Anterior vena cava (tissue), 1 donor: Measurements from ENCODE around the genes SLC8A2, TPRX1, TPRX2 and SYNGR4.

- PRO-cap: no peak
Observed at GRCh38 chr19:47379687-47380035, 30.5 kb downstream of the DHX34 start.

GRCh38 chr19:47471494-47471712, 290 bp downstream of the SLC8A2 start:
- PRO-cap: no peak

GRCh38 chr19:47471713-47472341, at the start of gene SLC8A2:
TSS of gene SLC8A2 (minus strand) at chr19:47471893.
- PRO-cap: no peak

GRCh38 chr19:47495314-47495773, 11.3 kb upstream of the KPTN start:
- PRO-cap: no peak

DNA sequence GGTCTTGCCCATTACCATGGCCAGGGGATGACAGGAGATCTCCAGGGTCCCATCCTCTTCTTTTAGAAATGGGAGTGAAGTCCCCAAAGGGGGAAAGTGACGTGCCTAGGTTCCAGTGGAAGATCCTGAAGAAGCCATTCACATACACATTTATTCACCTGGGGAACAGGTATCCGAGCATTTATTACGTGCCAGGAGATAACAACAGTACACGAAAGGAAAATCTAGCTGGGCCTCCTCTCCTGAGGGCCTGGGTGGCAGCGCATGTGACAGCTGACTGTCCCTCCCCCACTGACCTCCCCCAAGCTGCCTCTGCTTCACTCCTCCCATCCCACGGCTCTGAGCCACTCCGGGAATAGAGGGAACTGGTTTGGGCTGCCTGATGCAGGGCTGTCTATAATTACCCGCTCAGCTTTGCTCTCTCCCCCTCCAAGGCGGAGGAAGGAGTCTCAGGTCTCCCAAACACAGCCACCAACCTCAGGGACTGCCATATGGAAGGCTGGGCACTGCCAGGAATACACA, 8.0 kb downstream of the NAPA start:
- PRO-cap: unidirectional peak, plus-strand start at position 432 of the sequence

DNA sequence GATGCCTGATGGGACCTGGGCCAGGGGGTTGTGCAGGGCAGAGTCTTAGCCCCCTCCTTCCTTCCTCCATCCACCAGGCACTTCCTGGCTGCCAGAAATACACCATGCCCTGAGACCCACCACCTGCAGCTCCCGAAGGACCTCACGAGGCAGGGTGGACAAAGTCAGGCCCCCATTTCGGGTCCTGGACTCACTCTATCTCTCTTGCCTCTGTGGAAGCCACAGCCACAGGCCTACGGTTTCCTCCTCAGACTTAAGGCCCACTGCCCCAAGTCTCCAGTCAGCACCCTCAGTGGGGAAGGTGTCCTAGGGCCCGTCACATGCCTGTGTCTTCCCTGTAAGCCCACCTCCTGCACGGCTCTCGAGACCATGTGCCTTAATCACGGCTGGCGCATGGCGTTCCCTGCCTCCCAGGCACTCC, 7.5 kb downstream of the NAPA start:
- PRO-cap: no peak

GRCh38 chr19:47804375-47804704, at the start of gene TPRX1:
TSS of gene TPRX1 (minus strand) at chr19:47804551.
- PRO-cap: no peak

DNA sequence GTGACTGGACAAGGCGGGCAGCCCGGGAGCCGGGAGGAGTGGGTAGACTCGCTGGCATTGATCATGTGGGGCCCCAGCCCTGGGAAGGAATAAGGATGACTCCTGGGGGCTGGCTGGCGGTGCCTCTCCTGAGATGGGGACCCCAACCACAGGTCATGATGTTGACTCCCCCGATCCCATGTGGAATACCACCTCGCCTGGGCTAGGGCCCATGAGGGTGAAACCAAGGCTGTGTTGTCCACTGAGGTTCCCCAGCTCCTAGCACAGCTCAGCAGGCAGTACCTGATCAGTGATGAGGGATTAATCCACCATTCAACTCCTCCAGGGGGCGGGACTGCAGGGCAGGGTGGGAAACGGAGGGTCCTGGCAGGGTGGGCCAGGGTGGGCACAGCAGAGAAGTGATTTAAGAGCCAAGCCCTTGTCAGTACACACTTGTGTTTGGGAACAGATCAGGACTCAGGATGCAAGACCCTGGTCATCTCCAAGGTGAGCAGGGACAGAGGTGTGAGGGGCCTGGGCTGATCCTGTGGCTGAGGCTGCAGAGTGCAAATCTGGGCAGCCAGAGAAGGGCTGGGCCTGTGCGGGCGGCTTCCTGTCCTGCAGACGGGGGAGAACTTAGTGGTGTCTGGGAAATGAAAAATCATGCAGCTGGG, at the start of gene TPRX2:
TSS of gene TPRX2 (plus strand) at position 450 of the 653 bp plus-strand sequence.
- PRO-cap: no peak

- PRO-cap: no peak
Observed at GRCh38 chr19:47865188-47865670, 6.2 kb downstream of the TPRX2 start.

- PRO-cap: no peak
Observed at GRCh38 chr19:47892349-47892631, 6.2 kb upstream of the SULT2A1 start.

DNA sequence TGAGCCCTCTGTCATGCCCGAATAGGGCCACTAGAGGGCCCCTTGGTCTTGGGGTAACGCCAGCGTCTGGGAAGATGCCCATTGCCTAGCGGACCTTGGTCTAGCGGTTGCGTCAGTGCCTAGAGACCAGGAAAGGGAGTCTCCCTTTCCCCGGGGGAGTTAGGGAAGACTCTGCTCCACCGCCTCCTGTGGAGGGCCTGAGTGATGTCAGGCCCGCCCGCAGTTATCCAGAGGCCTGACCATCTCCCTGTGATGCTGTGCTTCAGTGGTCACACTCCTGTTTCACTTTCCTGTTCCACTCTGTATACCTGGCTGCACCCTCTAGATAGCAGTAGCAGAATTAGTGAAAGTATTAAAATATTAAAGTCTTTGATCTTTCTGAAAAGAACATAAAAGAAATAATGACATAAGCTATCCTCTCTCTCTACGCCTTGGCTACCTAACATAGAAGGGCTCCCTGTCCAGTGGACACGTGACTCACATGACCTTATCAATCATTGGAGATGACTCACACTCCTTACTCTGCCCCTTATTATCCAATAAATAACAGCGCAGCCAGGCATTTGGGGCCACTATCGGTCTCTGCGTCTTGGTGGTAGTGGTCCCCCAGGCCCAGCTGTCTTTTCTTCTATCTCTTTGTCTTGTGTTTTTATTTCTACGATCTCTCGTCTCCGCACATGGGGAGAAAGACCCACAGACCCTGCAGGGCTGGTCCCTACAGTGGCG, 3.0 kb downstream of the PLA2G4C start:
- PRO-cap: no peak

- PRO-cap: no peak
Observed at GRCh38 chr19:48121741-48122536, 11.3 kb upstream of the PLA2G4C start.

- PRO-cap: no peak
Observed at GRCh38 chr19:48169469-48169894, 662 bp downstream of the LIG1 start.

GRCh38 chr19:48230870-48231138, 24.9 kb downstream of the CARD8 start:
- PRO-cap: no peak

DNA sequence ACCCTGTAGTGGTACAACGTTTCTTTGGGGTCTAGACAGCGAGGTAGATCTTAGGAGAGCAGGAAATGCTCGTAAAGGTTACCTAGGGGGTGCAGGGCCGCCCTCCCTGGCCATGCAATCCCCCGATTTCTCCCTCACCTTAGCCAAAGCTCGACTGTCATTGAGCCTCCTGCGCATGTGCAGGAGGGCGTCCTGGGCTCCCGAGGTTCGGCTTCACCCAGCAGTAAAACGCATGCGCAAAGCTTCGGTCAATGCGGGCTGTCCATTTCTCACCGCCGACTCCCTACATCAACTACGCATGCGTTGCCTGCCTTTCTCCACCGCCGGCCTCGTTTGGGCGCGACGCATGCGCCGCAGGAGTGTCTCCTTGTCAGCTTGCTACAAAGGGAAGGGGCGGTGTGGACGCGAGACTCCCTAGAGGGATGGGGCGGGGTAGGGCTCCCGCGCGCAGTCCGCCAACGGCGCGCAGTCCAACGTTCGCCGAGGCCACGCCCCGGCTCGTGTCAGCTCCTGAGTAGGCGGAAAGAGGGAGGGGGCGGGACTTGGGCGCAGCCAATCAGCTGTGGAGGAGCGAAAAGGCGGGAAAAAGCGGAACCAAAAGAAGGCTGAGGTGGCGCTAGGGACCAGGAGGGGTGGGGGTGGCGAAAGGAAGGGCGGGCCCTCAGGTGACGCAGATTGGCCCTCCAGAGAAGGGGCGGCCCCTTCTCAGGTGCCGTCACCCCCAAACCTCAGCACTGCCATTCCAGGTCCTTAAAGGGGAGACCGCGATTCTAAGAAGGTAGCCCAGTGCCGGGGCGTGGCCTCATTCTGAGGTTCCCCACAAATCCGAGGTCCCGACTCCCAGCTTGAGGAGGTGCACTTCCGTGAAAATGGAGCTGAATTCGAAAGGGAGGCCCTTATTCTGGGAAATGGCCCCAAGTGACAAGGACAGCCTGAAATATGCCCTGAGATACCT, at the start of gene SYNGR4:
TSS of gene SYNGR4 (plus strand) at position 608 of the 955 bp plus-strand sequence.
- PRO-cap: unidirectional peak, minus-strand start at position 177 of the sequence

- PRO-cap: unidirectional peak, minus-strand start at chr19:48398715; unidirectional peak, minus-strand start at chr19:48398790; unidirectional peak, minus-strand start at chr19:48398848
Observed at GRCh38 chr19:48398422-48398881, 5.0 kb downstream of the GRIN2D start.

GRCh38 chr19:48399163-48399351, 5.6 kb downstream of the GRIN2D start:
- PRO-cap: no peak

DNA sequence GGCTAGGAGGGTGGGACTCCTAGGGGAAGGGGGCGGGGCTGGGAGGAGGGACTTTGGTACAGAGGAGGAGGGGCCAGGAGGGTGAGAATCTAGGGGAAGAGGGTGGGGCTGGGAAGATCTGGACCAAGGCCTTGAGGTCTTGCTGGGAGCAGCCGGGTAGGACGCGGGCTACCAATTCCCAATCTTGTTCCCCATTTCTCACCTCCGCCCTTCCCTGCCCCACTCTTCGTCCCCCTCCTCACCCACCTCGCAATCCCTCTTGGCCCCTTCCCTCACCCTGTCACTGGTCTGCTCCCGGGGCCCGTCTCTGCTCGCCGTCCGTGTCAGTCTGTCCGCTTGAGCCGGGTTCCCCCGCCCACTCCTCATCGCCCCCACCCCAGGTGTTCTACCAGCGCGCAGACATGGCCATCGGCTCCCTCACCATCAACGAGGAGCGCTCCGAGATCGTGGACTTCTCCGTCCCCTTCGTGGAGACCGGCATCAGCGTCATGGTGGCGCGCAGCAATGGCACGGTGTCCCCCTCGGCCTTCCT, 22.2 kb downstream of the GRIN2D start:
- PRO-cap: no peak

GRCh38 chr19:48419084-48419671, 25.7 kb downstream of the GRIN2D start:
- PRO-cap: no peak

DNA sequence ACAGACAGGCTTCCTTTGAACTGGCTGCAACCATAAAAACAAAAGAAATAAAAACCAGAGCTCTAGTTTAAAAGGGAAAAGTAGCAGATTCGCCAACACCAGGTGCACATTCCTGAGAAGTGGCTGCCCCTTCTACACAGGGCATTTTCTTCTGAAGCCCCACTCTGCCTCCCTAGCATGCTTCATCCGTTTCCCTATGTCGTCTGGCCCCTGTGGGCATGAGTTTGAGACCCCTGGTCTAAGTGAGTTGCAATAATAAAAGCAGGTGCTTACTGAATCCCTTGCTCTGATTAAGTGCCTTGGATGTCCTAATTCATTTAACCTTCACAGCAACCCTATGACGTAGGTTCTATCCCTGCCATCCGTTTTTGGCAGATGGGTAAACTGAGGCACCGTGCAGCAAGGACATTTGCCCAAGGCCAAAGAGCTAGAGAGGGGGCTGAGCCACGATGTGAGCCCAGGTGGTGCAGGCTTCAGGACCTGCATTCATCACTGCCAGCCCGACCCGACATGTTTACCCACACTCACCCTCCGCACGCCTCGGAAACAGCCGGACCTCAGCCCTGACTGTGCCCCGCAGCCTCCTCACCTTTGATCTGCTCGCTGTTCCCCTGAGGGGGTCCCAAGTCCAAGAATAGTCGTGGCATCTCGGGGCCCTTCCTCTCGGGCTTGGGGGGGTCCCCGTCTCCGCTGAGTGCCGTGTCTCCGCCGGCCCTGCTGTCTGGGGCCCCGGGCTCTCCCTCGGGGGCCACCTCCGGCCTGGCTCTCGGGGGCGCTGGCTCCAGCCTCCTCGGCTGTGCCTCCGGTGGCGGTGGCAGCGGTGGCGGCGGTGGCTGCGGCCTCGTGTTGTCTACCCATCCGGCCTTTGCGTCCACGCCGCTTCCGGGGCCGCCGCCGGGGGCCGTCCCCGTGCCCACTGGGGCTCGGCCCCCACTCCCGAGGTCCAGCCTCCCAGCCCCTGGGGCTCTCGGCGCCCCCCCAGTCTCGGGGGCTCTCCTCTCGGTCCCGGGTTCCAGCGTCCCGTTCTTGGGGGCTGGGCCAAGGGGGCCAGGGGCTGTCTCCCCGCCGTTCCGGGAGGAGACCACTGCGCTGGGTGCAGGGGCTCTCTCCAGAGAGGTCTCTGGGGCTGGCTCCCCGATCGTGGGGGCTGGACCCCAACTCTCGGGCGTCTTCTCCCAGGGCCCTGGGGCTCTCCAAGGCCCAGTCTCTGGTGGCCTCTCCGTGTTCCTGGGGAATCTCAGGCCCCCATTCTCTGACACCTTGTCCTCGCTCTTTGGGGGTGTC, 14.4 kb downstream of the LMTK3 start:
- PRO-cap: no peak